Caco-2 (cell line): ENCODE results near the genes ELMOD3 and VAMP5.

- PRO-cap, result no peak
- RRBS, result no CpG with 5 or more reads among the region's 5 CpGs
These were observed 1679.0 kb downstream of the SUCLG1 start for GRCh38 chr2:82780108-82780477.

- PRO-cap, result no peak
- RRBS, result no CpG with 5 or more reads among the region's 2 CpGs
These were observed 10.9 kb downstream of the DNAH6 start for GRCh38 chr2:84527190-84527659.

DNA sequence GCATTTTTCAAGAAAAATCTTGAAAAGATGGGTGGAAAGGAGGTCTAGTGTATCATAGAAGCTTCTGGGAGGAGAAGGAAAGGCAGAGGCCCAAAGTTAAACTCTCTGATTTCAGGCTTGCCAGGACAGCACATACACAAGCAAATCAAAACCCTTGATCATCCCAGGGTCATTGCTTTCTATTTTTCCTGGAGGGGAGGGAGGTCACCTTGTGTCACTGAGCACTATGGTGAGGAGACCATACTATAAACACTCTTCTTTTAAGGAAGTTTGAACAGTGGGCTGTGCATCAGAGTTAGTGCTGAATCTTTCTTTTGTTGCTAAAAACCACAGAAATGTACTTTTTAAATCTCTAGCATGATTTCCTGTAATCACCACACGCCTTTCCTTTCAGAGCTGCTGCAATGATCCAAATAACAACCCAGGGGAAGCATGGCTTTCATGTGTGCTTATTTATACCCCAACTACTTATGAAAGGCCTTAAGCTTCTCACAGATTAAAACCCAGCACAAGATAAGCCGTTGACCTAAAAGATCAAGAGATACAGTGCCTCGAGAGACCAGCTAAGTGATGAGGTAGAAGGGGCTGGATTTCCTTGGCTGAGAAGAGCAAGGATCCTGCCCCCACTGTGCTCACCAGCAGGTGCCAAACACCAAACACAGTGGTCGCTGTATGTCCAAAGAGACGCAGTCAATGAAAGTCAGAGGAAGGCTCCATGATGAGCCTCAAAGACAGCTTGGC is 34.8 kb downstream of the TRABD2A start:
- PRO-cap, result no peak
- RRBS, result no CpG with 5 or more reads among the region's 5 CpGs

DNA sequence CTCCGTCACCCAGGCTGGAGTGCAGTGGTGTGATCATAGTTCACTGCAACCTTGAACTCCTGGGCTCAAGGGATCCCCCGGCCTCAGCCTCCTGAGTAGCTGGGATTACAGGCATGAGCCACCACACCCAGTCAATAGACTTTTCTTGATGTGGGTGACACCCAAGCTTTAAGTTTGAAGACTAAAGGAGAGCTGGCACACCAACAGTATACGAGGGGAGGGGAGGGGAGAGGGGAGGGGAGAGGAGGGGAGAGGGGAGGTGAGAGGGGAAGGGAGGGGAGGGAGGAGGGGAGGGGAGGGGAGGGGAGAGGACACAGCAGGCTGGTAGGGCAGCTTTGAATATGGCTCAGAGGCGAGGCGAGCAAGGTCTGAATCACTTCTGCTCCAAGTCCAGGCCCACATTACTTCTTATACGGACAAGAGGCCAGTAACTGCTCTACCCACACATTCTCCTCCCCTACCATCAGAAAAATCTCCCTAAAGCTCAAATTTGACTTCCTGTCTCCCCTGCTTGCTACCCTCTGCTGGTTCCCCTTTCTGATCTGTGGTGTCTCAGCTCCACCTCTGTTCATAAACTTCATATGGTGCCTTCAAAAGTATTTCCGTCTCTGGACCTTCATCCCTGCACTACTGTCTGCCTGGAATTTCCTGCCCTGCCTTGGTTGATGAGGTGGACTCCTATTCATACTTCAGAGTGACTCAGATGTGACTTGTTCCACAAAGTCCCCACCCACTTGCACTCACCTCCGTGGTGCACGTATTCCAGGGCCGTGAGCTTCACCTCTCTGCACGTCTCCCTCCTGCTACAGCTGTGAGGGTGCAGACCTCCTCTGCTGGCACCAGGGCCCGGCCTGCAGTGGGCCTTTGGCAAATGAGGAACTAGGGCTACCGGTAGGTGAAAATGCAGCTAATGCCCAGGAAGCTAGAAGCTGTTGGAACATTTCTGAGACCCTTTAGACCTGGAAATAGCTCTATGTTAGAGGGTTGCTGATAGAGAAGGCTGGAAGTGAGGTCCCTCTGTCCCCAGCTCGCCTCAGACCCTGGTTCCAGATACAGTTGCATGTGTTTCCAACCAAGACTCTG is 24.7 kb upstream of the KCMF1 start:
- PRO-cap, result bidirectional peak, plus-strand start at position 804 of the sequence, minus-strand start at position 632 of the sequence
- RRBS, result no CpG with 5 or more reads among the region's 14 CpGs

GRCh38 chr2:85237526-85238718 is 89.9 kb downstream of the TGOLN2 start:
- PRO-cap, result no peak
- RRBS, result 100% methylated on average over 2 of the region's 28 CpGs

GRCh38 chr2:85320221-85320869 is 7.4 kb downstream of the TGOLN2 start:
- PRO-cap, result no peak
- RRBS, result no CpG with 5 or more reads among the region's 3 CpGs

DNA sequence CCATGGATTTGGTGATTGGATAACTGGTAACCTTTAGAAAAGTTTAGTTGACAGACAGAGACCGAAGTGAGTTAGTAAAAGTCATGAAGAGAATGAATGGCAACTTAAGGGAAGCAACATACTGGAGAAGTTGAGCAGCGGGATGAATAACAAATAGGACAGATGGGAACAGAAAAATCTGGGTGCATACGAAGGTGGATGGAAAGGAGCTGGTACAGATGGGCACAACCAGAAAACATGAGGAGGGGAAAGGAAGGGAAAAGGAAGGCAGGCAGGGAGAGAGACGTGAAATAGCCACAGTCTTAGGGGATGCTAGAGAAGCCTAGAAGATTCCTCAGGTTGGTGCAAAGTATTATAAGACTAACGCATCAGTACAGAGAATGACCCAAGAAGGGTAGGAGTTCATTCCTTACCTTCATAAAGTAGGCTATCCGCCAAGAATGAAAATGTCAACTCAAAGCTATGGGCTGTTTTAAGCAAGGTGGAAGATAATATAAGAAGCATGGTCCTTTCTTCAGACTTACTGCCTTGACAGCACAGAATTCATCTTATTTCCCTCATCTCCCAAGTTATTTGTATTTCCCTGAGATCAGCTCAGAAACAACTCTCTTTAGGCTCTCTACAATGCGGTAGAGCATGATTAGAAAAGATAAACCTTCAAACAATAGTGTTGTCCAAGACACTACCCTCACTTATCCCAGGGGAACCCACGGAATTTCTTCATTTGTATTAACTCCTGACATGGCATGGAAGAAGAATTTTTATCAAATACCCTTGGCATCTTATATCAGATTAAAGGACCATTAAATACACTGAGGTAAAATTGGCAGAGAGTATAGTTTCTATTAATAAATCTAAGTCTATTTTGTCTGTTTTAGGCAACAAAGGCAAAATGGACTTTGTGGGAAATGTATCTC is 6.7 kb downstream of the TGOLN2 start:
- PRO-cap, result no peak
- RRBS, result no CpG with 5 or more reads among the region's 8 CpGs

DNA sequence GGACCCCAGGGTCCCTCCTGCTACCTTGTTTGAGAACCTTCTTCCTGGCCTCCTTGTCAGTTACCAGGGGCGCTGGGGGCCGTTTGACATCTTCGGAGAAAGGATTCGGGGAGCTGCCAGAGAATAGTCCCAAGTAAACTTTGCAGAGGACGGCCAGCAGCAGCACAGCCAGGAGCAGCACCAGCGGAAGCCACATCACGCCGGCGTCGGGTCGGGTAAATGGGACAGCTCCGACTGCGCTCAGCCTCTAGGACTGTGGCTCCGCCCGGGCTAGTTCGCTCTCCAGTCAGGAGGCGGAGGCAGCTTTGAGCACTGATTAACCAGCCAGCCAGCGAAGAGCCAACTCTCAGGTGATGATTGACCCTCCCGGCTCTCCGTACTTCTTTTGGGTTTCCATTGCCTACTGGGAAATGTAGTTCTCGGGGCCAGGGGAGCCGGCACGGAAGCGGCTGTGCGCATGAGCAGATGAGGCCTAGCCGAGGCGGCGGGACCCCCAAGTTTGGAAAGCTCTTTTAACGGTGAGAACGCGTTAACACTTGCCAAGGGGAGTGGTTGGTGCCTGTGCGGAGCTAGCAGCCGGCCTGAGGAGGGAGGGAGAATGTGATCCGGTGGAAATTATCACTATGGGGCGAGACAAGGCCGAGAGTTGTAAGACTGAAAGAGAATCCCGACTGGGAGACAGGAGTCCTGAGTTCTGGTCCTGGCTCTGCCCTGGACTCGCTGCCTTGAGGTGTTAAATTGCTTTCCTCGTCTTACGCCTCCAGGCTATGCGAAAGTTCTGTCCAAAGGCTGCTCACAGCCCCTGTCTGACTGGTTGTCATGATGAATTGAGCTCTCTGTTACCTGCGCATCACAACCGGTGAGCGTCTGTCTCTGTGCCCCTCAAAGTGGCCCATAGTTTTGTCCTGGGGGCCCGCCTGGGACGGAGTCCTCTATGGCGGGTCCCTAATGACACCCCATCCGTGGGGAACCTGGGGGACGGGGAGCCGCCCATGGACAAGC is at the start of gene ELMOD3:
Gene ELMOD3, plus strand, starts transcription at position 458 of the 1,002 bp plus-strand sequence.
- PRO-cap, result bidirectional peak, plus-strand start at position 464 of the sequence, minus-strand start at position 217 of the sequence
- RRBS, result 3% methylated on average over 14 of the region's 50 CpGs

GRCh38 chr2:85412588-85413460 is 2.7 kb upstream of the CAPG start:
- PRO-cap, result no peak
- RRBS, result no CpG with 5 or more reads among the region's 21 CpGs

- PRO-cap, result no peak
- RRBS, result 91% methylated on average over 2 of the region's 6 CpGs
These were observed 18.7 kb downstream of the SH2D6 start for GRCh38 chr2:85437361-85437543.

- PRO-cap, result no peak
- RRBS, result no CpG with 5 or more reads among the region's 10 CpGs
These were observed 39.6 kb downstream of the SH2D6 start for GRCh38 chr2:85457988-85458644.

DNA sequence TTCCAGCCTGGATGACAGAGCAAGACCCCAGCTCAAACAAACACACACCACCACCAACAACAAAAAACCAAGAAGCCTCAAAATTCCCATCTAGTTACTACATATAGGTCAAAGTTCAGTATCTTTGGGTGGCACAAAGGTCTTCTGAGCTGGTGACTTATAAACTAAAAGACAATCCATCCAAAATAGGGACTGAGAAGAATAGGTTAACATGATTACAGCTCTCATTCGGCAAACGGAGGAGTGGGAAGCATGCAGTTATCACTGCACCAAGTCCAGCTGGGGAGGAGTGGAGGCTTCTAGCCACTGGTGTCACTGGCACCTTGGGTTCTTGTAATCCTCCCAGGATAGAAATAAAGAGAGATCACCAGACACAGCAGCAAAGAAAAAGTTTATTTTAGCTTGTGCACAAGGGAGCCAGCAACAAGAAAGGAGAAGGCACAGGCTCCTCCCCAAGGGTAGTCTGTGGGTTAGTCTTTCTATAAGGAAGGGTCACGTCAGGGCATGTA is 57.5 kb downstream of the SH2D6 start:
- PRO-cap, result no peak
- RRBS, result no CpG with 5 or more reads among the region's 3 CpGs

GRCh38 chr2:85539450-85540211 is 663 bp downstream of the MAT2A start:
- PRO-cap, result bidirectional peak, plus-strand start at chr2:85539606, minus-strand start at chr2:85539541; bidirectional peak, plus-strand start at chr2:85539937, minus-strand start at chr2:85539932
- RRBS, result 1% methylated on average over 26 of the region's 61 CpGs

DNA sequence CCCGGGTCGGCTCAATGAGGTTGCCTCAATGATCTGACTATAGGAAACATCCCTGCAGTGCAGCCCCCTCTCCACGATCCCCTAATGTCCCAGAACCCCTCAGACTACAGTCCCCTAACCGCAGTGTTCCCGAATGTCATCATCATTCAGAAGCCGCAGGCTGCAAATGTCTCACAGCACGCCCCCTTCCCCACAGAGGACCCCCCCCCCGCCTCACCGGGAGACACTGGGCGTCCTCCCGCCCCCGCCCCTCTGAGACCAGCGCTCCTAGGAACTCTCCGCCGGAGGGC is 268 bp downstream of the GGCX start:
- PRO-cap, result no peak
- RRBS, result 3% methylated on average over 7 of the region's 15 CpGs

GRCh38 chr2:85583852-85584823 is at the start of gene VAMP5:
Gene VAMP5, plus strand, starts transcription at chr2:85584431.
- PRO-cap, result bidirectional peak, plus-strand start at chr2:85584451, minus-strand start at chr2:85584333; bidirectional peak, plus-strand start at chr2:85584610, minus-strand start at chr2:85584543
- RRBS, result 14% methylated on average over 19 of the region's 64 CpGs

DNA sequence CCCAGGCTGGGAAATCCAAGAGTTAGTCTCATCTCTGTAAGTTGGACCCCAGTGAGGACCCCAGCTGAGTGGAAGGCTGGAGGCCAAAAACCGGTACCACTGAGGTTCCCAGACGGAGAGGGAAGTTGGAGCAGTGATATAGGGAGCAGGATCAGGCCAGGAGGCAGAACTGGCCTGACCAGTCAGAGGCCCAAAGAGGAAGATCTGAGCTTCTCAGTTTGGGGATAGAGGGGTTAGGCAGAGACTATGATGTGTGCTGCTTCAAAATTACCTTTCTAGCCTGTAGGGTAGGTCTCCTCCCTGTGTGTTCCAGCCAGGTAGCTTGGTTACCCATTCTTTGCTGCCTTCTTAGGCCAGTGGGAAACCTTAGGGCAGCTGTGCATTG is 4.6 kb upstream of the RNF181 start:
- PRO-cap, result no peak
- RRBS, result no CpG with 5 or more reads among the region's 2 CpGs

DNA sequence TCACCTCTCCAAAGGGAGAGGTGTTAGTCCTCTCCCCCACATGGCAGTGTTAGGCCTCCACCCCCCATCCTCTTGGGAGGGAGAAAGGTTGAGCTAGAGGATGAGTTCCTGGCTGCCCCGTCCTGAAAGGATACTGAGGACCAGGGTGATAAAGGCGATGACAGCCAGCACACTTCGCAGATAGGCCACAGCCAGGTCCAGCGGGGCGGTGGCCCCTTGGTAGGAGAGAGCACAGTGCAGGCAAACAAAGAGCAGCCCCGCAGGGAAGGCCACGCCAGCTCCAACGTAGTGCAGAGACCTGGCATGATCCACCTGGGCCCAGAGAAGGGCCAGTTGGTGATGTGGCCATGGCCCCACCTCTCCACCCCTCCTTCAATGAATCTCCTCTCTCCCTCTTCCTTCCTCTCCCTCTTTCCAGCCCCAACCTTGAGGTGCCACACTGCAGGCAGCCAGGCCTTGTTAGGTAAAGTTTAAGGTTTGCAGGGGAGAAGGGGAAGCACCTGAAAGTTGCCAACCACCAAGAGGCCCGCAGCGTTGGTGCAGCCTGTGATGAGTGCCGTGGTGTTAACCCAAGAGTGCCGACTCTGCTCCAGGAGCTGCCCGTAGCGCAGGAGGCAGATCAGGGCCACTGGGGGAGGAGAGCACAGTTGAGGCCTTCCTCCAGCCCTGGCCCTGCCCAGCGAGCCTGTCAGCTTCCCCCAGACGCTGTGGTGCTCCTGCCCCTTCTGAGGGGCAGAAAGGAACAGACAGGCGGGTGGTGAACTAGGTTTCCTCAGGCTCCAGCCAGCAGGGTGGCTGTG is 2.9 kb downstream of the TMEM150A start:
- PRO-cap, result no peak
- RRBS, result no CpG with 5 or more reads among the region's 17 CpGs

DNA sequence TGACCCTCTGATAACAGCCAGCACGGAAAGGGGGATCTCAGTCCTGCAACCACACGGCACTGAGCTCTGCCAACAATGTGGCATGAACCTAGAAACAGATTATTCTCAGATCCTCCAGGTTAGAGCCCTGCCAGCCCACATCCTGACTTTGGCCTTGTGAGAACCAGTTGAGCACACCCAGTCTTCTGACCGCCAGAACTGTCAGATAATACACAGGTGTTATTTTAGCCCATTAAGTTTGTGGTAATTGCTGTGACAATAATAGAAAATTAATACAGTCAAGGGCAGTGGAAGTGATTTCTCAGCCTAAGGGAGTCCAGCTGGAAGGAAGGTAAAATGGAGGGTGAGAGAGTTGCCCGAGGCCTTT is 9.3 kb upstream of the GNLY start:
- PRO-cap, result no peak
- RRBS, result no CpG with 5 or more reads among the region's 4 CpGs

GRCh38 chr2:85707147-85707651 is 13.0 kb downstream of the GNLY start:
- PRO-cap, result no peak
- RRBS, result no CpG with 5 or more reads among the region's 11 CpGs

DNA sequence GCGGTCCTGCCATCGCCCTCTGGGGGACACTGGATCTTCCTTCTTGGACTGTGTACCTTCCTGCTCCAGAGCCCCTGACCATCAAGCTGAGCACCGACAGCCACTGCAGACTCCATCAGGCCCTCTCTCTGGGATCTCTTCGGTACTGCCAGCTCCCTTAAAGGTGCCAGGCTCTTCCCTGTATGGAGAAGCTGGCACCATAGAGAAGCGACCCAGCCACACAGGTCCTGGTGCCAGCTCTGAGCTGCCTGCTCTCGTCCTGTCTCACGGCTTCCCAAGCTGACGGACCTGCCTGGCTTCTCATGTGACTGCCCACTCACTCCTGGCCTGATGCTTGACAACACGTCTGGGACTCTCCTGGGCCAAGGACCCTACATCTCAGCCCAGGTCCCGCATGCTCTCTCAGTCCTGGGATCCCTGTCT is 12.6 kb upstream of the ATOH8 start:
- PRO-cap, result no peak
- RRBS, result no CpG with 5 or more reads among the region's 10 CpGs